Airway epithelial cell (primary cell): ENCODE measurements around a stretch of chr3.

- RAMPAGE, long total RNA: no peak
Measured at GRCh38 chr3:62149892-62150431, 168.9 kb upstream of the C3orf14 start.

DNA sequence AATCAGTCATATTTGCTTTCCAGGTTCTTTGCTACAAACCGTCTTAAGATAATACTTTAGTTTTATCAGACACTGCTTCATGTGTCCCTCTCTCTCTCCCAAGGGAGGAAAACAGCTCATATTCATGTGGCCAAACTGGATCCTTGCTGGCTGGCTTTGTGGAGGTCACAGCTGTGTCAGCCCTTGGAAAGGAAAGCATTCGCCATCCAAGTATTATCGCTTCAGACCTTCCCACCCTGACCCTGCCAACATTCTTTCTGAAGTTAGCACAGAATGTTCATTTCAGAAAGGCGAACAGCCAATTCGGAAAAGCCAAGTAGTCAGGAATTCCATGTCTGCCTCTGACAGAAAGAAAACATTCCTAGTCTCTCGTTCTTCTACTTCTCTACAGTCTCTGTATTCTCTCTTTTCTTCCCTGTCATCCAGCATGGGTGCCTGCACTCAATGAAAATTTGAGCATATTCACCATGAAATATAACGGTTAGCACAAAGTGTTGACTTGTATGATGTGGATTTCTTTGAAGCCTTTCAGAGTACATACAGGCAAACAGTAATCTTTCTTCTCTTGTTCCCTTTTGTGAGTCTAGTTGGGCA, 159.0 kb upstream of the C3orf14 start:
- RAMPAGE, long total RNA: no peak

- RAMPAGE, long total RNA: no peak
Measured at GRCh38 chr3:62874447-62875077, 654 bp downstream of the CADPS start.

GRCh38 chr3:63159487-63159840, 118.6 kb upstream of the SYNPR start:
- RAMPAGE, long total RNA: no peak

GRCh38 chr3:63203446-63203653, 74.8 kb upstream of the SYNPR start:
- RAMPAGE, long total RNA: no peak

- RAMPAGE, long total RNA: no peak
Measured at GRCh38 chr3:63864056-63865049, 686 bp downstream of the ATXN7 start.

DNA sequence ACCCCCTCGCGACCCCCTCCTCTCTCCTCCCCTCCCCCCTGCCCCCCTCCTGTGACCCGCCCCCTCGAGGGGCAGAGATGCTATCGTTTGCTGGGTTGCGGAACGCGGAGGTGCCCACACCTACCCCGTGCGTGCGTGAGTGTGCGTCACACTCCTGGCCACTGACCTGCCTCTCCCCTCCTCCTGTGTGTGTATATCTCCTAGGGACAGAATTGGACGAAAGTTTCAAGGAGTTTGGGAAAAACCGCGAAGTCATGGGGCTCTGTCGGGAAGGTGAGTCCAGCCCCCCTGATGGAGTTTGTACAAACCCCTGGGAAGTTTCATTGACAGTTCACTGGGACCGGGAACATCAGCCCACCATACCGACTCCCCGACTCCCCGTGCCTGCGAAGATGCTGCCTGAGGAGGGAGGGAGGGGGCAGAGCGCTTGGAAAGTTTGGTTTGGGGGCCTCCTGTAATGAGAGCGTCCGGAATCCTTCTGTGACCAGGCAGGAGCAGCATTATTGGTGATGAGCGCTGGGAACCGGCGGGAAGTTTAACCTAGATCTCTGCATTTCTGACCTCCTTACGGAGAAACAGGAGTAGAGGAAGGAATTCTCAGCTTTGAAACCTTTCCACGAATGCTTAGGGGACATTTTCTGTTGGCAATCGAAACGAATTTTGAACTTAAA, 49.4 kb downstream of the ATXN7 start:
- RAMPAGE, long total RNA: no peak

DNA sequence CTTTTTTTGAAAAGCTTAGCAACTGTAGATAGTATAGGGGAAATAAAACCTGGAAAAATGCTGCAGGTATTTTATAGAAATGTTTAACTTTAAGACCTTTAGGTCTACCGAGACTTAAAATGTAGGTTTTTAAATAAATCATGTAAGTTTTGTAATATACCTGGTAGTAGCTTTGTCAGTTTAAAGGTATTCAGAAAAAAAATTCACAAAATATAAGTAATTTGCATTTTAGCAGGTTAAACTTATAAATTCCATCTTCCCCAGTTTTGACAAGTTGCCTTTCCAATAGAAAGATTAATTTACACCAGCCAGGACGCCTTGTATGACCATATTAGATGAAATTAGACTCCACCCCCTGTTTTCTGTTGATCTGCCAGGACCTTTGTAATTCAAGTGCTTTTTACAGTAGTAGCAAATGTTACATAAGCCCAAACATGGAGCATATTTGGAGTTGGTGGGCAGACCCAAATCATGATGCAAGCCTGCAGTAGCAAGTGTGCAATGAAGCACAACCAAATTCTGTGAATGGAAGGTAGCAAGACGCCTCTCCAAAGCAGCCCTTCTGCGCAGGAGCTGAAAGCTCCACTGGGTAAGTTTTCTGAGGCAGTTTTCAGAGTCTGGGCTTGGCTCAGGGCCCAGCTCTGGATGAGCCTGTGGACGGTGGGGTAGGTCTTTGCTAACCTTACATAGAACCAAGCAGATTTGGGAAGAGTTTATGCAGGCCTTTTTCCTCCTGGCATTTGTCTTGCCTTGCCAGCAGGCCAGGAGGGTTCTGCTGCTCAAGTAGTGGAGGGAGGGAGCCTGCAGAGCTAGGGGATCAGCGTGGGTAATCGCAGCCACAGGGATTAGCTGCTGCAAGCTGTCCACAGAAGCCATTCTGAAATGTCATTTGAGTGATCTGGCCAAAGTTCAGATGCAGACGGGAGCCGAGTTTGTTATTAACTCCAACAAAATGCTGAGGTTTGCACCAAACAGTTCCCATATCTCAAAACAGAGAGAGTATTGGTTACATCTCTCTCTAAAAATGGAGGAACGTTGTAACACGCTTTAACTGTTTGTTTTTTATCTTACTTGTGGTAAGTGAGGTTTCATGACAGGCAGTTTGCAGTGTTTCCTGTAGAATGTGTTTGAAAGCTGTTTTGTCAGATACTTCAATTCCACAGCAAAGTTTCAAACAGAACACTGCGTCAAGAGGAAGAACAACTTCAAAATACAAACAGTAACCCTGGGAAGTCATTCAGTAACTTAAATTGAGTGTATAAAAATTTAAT, 55.5 kb downstream of the PSMD6 start:
- RAMPAGE, long total RNA: no peak

- RAMPAGE, long total RNA: no peak
Measured at GRCh38 chr3:64005083-64006396, 17.8 kb downstream of the PSMD6 start.

DNA sequence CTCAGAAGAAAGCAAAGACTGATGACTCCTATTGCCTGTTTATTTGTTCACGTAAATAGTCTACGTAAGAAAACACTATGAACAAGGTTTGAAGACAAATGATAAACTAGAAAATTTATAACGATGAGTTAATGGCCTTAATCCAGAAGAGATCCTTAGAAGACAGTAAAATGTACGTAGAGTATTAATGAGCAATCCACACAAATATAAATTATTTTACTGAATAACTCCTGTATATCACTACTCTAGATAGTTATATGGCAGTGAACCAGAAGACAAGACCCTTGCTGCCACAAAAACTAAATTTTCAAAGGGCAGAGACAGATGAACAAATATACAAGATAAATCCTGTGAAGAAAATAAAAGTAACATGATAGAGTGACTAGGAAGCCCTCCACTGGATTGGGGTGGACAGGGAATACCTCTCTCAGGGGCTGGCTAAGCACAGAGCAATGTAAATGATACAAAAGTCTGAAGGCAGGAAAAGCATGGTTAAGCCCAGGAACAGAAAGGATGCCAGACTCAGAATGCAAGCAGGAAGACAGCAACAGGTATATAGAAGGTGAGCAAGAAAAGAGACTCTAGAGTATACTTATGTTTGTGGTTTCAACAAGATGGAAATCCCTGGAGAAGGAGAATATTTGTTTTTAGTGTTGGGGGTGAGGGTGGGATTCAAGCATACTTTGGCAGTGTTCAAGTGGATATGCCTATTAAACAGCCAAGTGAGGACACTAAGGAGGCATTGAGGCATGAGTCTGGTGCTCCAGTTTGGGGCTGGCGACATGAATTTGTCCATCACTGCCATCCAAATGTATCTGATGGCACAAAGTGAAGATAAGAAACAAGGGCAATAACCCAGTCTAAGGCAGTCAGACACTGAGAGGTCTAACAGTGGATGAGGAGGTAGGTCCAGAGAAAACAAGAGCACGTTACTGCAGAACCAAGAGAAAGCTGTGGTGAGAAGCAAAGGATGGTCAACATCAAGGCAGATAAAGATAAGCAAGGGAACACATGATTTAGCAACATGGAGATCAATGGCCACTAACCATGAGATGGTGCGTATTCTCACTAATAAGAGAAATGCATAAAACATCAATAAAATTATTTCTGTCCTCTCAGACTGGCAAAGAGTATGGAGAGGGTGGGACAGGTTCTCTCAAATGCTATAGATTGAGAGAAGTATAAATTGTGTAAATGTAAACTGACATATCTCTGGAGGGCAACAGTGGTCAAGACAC, 8.8 kb downstream of the PSMD6 start:
- RAMPAGE, long total RNA: no peak

DNA sequence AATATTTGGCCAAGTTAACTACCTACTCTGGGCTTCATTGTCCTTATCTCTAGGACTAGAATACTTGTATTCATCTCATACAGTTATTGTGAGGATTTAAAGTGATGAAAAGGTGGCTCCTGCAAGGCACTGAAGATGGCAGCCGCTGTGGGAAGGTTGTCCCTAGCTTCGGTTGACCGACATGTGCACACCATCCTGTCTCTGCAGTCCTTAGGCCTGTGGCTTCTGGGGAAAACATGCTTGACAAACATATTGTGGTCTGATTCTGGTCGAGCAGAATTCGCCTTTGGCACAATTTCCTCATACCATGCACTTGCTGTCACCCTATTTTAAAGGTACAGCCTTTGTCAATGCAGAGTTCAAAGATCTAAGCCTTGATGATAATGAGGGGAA, 51.0 kb downstream of the PRICKLE2 start:
- RAMPAGE, long total RNA: no peak

- RAMPAGE, long total RNA: no peak
Measured at GRCh38 chr3:64265632-64265940, 40.3 kb upstream of the PRICKLE2 start.

GRCh38 chr3:64341083-64341523, 115.8 kb upstream of the PRICKLE2 start:
- RAMPAGE, long total RNA: no peak

DNA sequence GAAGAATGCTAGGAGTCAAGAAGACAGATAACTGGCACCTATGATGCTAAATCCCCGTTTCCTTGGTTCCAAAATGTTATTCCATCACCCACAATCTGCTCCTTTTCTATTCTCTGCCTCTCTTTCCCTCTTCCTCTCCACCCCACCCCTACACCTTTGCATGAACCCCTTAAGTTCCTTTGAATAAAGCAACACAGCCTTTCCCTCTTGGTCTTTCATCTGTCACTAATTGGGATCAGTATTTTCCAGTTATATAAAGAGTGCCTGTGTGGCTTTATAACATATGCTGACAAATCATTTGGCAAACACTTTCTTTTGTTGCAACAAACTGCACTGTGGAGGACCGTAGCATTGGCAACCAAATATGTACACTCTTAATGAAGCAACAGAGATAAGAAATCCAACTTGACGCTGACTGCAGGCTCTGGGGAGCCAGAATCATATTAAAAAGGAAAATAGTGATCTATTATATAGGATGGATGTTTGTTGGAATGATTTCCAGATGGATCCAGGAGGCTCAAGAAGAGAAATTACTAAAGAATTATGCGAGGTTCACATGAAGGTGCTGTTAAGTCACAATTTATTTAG, 120.1 kb upstream of the PRICKLE2 start:
- RAMPAGE, long total RNA: no peak

GRCh38 chr3:64353109-64353770, 128.0 kb upstream of the PRICKLE2 start:
- RAMPAGE, long total RNA: no peak

DNA sequence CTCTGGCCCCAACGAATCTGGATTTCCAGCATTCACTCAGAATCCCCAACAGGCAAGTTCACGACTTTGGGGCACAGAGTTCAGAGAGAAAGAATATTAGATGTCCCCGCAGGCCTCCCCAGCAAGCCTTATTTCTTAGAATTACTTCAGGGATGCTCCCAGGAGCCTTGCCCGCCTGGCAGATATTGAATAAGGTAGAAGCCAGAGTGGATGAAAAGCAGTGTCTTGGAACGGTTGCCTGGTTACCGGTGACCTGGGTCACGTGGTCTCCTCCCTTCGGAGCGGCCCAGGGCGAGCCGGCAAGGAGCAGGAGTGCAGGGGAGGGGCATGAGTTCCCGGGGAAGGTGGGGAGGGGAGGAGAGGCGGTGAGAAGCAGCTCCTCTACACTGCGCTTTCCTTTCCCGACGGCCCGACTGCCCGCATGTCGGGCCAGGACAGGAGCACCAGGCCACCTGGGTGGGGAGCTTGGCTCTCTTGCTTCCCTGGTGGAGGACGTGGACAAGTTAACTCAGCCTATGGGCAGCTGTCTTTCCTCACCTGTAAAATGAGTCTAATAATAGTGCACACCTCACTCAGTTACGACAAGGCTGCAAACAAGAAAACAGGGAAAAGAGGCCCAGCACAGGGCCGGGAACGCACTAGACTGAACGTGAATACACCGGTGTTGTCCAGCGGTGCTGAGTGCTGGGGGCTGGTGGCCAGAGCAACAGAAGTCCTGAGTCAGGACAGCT, 198.4 kb downstream of the ADAMTS9 start:
- RAMPAGE, long total RNA: no peak

DNA sequence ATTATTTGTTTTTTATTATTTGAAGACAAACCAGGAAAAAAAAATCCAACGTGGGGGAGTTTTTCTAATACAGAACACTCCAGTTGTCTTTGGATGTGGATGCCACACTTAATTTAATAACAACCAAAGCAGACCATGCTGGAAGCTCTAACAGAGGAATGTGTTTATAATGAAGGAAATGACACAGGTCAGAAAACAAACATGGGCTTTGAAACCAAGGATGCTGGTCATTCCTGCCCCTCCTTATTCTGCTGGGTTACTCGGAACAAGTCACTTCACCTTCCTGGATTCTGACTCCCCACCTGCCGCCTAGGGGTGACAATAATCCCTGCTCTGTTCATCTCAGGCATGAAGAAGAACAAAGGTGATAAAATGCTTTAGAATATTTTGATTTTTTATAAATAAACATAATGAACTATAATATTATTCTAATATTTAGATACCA, 240.9 kb upstream of the ADAMTS9 start:
- RAMPAGE, long total RNA: no peak

GRCh38 chr3:65020223-65020567, 332.4 kb upstream of the ADAMTS9 start:
- RAMPAGE, long total RNA: no peak

DNA sequence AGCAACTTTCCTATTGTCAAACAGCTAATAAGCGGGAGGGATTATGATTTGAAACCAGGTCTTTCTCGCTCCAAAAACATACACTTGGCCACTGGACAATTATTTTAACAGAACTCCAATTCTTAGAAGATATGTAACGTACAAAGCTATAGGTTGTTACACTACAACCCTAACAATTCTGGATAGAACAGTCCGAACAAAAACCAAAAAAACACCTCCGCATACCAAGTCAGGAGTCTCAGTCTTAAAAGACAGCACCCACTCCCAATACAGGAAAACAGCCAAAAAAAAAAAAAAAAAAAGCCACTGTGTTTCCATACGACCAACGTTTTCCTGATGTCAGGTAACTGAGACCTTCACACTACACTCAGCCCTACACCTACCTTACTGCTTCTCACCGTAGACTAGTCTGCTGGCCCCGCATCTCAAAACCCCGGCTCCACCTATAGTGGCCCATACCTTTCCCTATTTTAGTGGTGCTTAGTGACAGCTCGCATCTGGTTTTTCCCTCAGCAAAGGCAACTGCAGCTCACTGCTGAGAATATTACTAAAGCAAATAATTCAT, 339.5 kb upstream of the ADAMTS9 start:
- RAMPAGE, long total RNA: no peak

DNA sequence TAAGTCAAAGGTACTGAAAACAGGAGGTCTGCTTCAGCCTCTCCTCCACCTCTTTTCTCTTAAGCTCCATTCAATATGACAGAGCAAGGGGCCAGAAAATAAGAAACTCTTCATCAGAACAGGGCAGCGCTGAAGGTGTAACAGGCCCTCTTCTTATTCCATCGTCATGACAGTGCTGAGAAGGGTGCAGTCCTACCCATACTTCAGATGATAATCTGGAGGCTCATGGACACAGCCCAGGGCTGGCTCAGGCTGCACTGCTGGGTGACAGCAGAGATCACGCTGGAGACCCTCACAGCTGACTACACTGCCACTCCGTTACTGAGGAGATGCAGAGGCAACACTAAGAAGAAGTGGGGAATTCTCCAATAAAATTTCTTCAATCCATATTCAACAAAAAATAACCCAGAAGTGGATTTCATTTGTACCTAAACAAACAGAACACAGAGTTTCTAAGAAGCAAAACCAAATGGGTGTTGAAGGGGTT, 623.4 kb downstream of the MAGI1 start:
- RAMPAGE, long total RNA: no peak